ENCODE data around the genes PRRC2A, DDAH2 and CFB.

- PRO-cap, result bidirectional peak, plus-strand start at chr6:31620732, minus-strand start at chr6:31620381; unidirectional peak, plus-strand start at chr6:31621067
- RAMPAGE, long total RNA, result no peak
Observed at GRCh38 chr6:31620488-31621125, at the start of gene PRRC2A. Gene PRRC2A (plus strand): TSS chr6:31620715.

DNA sequence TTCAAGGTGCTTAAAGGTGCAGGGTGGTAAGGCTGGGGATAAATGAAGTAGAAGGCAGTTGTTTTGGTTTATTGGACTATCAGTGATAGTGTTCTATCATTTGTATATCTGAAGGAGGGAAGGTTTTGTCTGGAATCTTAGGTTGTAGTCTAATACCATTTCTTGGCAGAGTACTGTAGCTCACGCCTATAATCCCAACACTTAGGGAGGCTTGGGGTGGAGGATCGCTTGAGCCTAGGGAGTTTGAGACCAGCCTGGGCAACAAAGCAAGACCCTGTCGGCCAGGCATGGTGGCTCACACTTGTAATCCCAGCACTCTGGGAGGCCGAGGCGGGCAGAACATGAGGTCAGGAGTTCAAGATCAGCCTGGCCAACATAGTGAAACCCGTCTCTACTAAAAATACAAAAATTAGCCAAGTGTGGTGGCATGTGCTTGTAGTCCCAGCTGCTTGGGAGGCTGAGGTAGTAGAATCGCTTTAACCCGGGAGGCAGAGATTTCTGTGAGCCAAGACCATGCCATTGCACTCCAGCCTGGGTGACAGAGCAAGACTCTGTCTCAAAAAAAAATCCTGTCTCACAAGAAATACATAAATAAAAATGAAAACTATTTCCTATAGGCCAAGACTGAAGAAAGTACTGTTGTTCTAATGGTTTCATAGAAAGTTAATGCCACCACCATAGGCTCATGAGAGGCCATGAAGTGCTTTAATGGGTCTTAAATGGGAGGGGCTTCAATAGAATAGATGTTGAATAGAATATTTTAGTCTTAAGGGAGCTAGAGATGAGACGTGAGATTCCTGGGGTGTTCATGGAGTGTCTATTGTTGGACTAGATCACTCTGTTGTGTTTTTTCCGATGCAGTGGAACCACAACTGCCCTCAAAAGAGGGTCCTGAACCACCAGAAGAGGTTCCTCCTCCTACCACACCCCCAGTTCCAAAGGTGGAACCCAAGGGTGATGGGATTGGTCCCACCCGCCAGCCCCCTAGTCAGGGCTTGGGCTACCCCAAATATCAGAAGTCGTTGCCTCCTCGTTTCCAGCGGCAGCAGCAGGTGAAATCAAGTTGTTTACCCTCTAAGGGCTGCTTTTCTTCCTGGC is 8.1 kb downstream of the PRRC2A start:
- PRO-cap, result no peak
- RAMPAGE, long total RNA, result no peak

GRCh38 chr6:31660209-31660659 is 344 bp downstream of the C6orf47 start:
- PRO-cap, result no peak
- RAMPAGE, long total RNA, result no peak

DNA sequence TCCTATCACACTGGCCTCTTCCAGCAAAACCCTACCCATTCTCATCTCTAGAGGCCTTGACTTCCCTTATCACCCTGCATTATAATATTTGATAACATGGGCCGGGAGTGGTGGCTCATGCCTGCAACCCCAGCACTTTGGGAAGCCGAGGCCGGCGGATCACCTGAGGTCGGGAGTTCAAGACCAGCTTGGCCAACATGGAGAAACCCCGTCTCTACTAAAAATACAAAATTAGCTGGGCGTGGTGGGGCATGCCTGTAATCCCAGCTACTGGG is 679 bp upstream of the C6orf47 start:
- PRO-cap, result no peak
- RAMPAGE, long total RNA, result no peak

DNA sequence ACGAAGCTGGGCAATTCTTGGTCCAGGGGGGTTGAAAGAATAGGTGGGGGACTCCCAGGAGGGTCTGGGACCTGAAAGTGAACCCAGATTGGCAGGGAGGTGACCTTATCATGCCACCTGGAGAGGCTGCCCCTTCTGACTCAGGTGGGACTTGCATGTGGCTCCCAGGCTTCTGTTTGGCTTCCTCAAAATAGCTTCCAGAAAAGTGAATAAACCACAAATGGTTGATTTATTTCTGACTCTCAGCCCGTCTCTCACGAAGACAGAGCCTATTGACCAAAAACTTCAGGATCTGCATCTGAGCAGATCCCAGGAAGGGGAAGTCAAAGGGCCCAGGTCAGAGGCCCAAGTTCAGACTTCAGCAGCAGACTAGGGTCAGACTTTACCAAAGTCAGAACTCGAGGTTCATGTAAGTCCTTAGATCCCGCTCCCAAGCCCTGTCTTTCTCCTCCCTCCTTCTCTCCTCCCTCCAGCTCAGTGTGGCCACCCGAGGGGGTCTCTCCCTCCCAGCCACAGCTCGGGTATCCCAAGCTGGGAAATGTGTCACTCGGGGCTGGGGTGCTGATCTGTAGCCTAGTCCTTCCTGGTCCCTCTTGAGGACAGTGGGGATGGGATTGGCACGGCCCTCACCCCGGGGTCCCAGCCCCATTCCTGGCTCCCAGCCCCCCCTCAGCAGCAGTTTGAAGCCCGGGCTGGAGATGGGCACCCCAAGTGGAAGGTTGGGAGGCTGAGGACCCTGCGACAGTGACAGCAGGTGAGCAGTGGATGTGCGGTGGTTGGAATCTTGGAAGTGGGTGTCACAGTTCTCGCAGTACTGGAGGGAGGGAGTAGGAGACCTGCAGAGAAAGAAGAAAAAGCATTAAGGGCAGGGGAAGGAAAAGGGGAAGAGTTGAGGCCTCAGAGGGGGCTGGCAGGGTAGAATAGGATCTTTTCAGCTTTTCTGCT is 1.6 kb upstream of the C6orf47 start:
- PRO-cap, result no peak
- RAMPAGE, long total RNA, result no peak

GRCh38 chr6:31701577-31702457 is 1.3 kb downstream of the ABHD16A start:
- PRO-cap, result no peak
- RAMPAGE, long total RNA, result no peak

- PRO-cap, result no peak
- RAMPAGE, long total RNA, result no peak
Observed at GRCh38 chr6:31724345-31724803, 1.2 kb downstream of the MPIG6B start.

- PRO-cap, result unidirectional peak, minus-strand start at chr6:31729102; unidirectional peak, minus-strand start at chr6:31729325
- RAMPAGE, long total RNA, result no peak
Observed at GRCh38 chr6:31728973-31729715, at the start of gene DDAH2. Gene DDAH2 (minus strand): TSS chr6:31729299.

DNA sequence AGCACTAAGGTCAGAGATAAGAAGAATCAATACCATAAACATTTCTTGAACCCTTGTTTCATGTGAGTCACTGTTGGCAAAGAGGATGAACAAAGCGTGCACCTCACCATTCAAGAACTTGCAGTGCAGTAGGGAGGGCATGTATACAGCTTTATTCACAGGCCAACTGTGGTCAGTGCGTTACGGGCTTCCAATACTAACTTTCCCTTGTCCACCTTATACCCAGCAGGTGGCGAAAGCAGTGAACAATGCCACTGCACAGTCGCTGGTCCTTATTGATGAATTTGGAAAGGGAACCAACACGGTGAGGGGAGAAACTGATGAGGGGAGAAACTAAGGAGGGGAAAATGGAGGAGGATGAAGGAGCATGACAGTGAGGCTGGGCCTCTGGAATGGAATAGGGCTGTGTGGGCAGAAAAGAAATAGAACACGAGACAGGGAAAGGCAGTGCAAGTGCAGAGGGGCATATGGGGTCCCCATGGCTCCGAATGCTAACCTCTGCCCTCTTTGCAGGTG is 1.4 kb upstream of the SAPCD1 start:
- PRO-cap, result no peak
- RAMPAGE, long total RNA, result no peak

DNA sequence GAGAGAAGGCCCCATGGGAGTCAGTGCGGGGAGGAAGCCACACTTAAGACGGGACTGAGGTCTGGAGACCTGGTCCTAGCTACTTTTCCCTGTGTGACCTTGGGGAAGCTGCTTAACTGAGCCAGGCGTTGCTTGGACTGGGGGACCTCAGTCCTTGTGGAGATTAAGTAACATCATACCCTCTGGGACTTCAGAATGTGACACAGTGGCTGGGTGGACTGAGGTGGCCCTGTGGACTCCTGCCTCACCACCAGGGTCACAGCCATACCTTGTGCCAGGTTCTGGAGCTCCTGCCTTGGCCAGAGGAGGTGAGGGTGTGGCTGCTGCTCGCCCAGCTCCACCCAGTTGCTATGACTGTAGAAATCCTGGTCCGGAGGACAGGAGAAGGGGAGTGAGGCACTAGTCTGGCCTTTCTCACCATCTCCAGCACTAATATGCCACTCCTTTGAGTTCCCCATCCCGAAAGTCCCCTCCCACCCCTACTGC is 2.0 kb downstream of the VWA7 start:
- PRO-cap, result no peak
- RAMPAGE, long total RNA, result no peak

DNA sequence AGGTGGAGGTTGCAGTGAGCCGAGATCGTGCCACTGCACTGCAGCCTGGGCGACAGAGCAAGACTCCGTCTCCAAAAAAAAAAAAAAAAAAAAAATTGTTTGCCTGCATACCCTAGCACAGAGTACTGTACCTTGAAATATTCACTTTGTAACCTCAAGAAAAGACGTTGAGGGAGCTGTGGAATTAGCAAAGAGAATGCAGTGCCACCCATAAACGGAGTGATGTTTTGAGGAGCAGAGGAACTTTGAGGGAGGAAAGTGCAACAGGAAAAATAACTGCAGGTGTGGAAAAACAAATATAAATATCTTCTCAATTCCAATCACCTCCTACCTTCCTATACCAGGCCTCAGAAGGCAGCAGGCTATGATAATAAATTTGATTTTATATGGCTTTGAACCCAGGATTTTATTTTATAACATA is 5.2 kb downstream of the HSPA1A start:
- PRO-cap, result no peak
- RAMPAGE, long total RNA, result no peak

DNA sequence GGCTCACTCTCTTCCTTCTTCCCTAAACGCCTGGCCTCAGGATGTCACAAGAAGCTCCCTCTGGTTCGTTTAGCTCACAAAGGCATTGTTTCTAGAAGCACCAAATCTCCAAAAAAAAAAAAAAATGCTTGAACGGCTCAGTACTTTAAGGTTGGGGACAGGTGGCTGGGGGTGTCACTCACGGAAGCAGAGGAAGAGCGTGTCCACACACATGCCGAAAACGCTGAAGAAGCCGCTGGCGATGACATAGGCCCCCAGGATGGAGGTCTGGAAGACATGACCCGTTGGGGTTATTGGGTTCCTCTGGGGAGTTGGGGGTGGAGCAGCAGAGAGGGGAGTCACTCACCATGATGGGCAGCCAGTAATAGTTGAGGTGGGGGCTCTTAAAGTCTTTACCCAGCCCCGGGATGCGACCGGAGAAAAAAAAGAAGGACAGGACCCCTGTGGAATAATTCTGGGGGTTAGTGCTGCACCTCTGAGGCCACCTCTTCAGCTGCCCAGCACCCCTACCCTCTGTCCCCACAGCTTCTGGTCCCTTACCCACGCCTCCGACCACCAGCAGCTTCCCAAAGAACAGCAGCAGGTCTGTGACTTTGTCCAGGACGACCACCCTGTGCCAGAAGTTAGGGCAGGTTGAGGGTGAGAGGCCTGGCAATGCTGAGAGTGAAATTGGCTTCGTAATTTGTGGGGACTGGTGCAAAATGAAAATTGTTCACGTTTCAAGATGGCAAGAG is 2.0 kb upstream of the NEU1 start:
- PRO-cap, result no peak
- RAMPAGE, long total RNA, result no peak

GRCh38 chr6:31945368-31946571 is at the start of gene CFB:
Gene CFB (plus strand): TSS chr6:31946095.
- PRO-cap, result unidirectional peak, minus-strand start at chr6:31945568; bidirectional peak, plus-strand start at chr6:31946024, minus-strand start at chr6:31945815
- RAMPAGE, long total RNA, result start-site peak on the plus strand at chr6:31946045-31946166, 31 and 191 reads in 2 replicates

DNA sequence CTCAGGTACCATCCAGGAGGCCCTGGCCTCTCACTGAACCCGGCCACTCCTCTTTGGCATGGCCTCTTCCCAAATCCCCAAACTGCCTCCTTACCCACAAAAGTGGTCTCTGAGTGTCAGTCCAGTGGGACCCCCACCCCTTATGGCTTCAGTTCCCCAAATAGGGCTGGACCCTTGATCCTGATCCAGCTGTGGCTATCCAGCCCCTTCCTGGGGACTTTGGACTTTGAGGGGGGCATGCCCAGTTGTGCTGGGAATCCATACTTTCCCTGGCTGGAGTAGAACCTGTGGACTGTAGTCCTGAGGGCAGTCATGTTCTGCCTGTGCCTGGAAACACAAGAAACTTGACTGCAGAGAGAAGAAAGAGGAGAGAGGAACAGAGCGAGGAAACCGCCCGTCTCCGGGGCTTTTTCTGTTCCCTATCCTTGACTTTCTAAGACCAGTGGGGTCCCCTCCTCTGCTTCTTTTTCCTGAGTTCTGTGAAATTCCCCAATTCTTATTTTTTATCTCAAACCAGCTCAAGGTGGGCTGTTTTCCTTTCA is 1.0 kb upstream of the CYP21A2 start:
- PRO-cap, result no peak
- RAMPAGE, long total RNA, result no peak

- PRO-cap, result no peak
- RAMPAGE, long total RNA, result no peak
Observed at GRCh38 chr6:32085552-32086443, 23.3 kb downstream of the TNXB start.

- PRO-cap, result no peak
- RAMPAGE, long total RNA, result no peak
Observed at GRCh38 chr6:32107385-32107916, 1.7 kb downstream of the TNXB start.

DNA sequence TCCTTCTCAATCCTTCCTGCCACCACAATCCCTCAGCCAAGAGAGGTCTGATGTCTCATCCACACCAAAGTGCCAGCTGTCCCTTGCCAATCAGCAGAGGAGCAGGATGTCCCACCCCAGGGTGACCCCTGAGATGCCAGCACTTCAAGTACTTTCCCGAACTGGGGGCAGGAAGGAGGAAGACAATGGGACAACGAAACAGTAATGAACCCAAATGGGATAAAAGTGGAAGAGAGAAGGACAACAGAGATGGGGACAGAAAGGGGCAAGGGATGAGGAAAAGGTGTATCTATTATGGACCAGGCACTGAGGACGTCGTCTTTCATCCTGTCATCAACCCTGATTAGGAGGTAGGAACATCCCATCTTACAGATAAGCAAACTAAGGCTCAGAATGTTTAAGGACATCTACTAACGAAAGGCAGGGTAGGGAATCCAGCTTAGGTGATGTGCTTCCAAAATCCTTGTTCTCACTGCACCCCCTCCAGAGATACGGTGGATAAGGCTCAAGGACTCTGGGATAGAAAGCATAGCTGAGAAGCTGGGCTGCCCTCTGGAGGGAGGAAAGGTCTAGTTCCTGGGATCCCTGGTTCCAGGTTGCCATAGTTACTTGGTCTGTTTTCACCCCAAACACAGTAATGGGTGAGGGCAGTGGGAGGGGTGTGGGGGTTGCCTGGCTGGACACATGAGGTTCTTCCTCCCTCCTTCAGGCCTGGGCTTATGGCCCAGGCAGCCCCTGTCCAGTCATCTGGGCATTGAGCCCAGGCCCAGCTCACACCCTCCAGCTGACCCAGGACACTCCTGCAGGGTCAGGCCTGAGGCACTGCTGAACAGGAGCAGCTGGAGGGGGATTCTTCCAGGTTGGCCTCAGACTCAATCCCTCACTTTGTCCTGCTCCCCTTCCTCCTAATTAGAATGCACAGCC is 4.6 kb upstream of the TNXB start:
- PRO-cap, result no peak
- RAMPAGE, long total RNA, result no peak

DNA sequence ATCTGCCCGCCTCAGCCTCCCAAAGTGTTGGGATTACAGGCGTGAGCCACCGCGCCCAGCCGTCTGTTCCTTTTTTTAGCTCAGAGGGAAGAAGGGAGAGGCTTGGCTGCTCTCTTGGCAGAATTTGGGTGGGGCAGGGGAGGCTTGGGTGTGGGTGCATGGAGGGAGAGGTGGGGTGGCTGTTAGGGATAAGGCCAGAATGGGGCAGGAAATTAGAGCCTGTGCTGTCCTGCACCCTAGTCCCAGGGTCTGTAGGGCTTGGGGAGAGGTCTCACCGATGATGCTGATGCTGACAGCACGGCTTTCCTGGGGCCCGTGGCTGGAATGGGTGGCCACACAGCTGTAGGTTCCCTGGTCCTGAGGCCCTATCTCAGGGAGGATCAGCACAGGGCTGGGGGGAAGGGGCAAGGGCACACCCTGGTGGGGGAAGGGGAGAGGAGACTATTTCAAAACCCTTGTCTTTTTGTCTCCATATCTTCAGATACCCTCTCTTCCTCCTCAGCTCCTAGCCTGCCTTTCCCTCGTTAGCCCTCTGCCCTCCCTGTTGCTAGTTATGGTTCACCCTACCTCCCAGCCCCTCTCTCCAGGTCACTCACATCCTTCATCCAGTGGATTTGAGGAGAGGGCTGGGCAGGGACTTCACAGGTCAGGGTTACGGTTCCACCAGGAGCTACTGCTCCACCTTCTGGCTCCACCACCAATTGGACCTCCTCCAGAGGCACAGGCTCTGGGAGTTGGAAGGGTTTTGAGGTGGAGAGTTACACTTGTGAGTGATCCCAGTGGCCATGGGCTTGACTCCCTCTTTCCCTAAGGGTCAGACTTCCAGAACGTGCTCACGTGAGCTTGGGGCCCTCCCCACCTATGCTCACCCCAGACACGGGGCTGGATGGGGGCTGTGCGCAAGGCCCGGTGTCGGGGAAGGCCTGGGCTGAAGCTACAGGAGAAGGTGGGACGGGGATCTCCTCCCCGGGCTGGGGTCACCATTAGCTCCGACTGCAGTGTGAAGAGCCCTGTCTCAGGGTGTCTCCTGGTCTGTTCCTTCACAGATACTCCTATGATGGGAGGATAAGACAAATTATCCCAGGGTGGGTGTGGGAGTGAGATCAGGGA is 1.7 kb downstream of the AGER start:
- PRO-cap, result no peak
- RAMPAGE, long total RNA, result no peak

DNA sequence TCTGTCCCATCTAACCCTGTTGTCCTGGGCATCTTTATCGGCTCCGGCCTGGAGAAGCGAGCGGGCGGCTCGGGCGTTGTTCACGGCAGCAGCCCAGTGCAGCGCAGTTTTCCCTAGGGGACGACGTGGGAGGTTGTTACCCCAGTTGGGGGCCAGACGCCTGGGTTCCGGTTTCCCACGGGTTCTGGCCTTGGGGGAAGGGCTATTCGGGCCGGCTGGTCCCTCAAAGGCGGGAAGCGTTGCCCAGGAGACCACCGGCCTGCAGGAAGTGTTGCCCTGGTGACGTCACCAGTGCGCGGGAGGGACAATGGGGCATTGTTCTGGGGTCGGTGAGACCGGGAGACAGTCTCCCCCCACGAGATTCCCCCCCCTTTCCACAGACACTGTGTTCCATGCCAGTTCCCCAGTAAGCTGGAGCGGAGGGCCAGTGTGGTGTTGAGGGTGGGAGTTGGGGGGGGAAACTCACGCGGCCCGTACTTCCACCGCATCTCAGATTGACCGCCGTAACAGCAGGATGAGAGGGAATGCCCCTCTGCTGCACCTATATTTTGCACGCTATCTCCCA is 3.9 kb upstream of the GPSM3 start:
- PRO-cap, result bidirectional peak, plus-strand start at position 291 of the sequence, minus-strand start at position 111 of the sequence
- RAMPAGE, long total RNA, result no peak

- PRO-cap, result no peak
- RAMPAGE, long total RNA, result no peak
Observed at GRCh38 chr6:32196874-32197858, 4.7 kb upstream of the GPSM3 start.

Data from urinary bladder (tissue), 3 donors.